HL-60 (cell line): ENCODE data around the gene HSBP1.

DNA sequence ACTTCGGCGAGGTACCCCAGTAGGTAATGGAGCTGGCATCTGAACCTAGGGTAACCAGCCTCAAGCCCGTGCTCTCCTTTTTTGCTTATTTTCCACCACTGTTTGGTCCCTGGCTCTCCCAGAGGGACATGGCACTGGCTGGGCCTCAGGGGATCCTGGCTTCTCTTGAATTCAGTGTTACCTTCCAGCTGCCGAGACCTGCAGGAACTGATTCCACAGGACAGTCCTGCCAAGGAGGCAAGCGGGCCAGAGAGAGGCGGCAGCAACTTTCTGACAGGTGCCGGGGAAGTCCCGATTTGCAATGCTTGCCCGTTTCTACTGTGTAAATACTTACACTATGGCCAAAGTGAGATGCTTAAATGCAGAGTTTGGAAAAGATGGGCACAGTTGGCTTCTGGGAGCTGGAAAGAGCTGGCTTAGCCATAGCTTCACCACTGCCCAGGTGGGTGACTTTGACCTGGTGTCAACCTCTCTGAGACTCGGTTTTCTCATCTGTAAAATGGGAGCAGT is 124.8 kb downstream of the CMIP start:
- RRBS = no CpG with 5 or more reads among the region's 10 CpGs

DNA sequence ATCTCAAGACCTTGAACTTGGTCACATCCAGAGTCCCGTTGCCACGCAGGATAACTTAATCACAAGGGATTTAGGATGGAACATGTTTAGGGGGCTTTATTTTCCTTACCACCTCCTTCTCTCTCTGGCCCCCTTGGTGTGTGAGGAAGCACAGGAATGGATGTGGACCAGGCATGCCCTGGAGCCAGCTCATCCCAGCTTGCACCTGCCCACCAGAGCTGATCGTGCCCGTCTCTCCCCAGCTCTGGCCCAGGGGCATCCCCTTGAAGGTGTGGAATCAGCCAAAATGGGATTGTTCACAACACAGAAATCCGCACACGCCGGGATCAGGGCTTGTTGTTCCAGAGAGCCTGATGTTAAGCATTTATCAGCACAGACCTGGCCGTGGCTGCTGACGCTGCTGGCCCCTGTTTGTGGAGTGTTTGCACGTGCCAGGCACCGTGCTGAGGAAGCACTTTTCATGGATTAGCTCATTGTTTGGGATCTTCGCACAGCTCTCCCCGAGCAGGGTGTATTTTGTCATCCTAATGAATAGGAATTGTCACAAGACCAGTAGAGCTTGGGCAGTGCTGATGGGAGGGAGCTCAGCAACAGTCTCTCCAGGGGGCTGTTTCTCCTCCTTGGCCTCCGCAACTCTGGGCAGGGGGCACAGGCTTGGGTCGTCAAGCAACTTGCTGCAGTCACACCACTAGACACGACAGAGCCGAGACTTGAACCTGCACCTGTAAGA is 160.5 kb upstream of the PLCG2 start:
- RRBS = no CpG with 5 or more reads among the region's 17 CpGs

GRCh38 chr16:81634602-81635181 is 144.4 kb upstream of the PLCG2 start:
- RRBS = no CpG with 5 or more reads among the region's 9 CpGs

DNA sequence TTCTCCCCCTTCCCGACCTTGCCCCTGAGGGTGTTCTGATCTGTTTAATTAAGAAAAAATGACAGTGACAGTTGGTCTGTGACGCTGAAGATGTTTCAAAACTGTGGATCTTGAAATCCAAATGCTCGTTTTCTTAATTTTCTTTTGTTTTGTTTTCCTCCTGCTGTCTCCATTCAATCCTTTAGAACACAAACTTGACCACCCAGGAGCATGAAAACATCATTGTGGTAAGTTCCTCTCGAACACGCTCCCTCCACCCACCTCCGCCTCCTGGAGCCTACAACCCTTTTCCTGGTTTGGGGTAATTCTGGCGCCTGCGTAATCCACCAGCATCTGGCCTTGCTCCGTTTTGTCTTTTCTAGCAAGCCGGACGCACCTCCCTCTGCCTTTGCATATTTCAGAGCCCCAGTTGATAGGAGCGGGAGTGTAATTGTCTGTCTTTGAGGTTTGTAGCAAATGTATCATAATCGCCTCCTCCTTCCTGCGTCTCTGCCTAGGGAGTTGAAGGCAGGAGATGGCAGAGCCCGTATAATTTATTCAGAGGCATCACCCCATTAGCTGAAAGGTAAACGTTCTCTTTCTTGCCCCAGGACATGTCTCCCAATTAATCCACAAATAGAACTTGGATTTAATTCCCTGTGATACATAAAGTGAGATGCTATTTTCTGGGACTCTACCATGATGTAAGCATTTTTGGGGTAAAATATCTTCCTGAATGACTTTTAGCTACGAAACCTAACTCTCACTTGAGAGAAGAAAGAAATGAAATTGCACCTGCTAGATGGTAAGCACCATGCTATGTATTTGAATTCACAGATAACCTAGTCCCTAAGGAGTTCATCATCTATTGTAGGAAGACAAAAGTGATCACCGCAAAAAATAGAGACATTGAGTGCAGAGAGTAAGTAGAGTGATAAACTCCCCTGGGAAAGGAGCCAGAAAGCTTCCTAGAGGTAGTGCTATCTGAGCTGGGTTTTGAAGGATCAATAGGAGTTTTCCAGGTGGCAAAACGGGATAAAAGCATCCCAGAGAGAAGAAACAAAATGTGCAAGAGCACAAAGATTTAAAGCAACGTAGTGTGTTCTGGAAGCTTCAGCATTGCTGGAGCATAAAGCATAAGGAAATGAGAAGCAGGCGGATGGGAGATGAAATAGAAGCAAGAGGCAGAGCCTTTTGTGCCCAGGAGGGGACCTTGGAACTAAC is 121.1 kb upstream of the PLCG2 start:
- RRBS = no CpG with 5 or more reads among the region's 21 CpGs

DNA sequence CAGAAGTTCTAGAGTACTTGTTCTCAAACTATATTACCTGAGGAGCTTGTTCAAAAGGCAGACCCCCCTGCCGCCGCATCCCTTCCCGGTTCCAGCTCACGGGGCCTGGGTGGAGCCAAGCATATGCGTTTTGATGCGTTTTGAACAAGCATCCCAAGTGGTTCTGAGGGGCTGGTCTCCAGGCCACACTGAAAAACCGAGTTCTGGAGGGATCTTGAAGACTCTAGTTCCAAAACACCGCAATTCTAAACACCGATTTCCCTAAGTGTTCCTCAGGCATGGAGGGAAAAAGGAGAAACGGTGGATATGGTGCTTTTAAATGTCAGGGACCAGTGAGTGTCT is 84.5 kb upstream of the PLCG2 start:
- RRBS = no CpG with 5 or more reads among the region's 10 CpGs

- RRBS = no CpG with 5 or more reads among the region's 19 CpGs
Observed at GRCh38 chr16:81710290-81710940, 68.7 kb upstream of the PLCG2 start.

GRCh38 chr16:81783918-81784563 is 5.0 kb downstream of the PLCG2 start:
- RRBS = no CpG with 5 or more reads among the region's 5 CpGs

GRCh38 chr16:81821356-81822348 is 42.6 kb downstream of the PLCG2 start:
- RRBS = no CpG with 5 or more reads among the region's 12 CpGs

GRCh38 chr16:81850444-81850986 is 71.4 kb downstream of the PLCG2 start:
- RRBS = no CpG with 5 or more reads among the region's 9 CpGs

DNA sequence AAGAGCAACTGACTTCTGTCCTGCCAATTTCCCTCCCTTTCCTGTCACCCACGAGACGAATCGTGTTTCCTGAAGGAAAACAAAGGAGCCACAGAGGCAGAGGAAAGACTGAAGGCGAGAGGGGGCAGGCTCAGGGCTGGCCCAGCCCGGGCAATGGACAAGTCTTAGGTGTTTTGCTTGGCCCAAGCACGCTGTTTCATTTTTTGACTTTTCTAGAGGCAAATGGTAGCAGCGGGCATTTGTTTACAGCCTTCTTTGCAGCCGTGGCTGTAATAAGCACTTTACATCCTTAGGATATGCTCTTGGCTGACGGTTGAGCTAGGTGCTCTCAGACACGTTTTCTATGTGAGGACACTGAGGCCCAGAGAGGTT is 83.0 kb downstream of the PLCG2 start:
- RRBS = no CpG with 5 or more reads among the region's 10 CpGs

DNA sequence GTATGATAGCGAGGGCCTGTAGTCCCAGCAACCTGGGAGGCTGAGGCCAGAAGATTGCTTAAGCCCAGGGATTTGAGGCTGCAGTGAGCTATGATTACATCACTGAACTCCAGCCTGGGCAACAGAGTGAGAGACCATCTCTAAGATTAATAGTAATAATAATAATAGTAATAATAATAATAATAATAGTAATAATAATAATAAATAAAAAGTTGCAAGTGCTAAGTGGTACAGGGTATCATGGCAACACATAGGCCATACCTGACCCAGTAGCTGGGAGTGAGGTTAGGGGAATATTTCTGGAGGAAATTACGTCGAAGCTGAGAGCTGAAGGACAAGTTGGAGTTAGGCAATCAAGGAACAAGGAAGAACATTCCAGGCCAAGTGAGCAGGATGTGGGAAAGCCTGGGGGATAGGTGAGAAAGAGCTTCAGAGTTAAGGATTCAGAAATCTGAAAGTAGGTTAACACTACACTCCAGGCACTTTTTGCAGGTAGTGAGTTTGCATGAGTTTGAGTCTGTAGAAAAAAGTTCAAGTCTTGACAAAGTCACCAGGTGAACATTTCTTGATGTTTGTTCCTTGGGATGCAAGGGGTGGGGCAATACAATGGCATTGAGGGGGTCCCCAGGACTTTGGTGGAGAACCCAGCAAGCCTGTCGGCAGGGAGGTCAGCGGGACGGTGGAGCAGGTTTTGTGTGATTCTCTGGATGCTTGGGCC is 27.5 kb upstream of the MPHOSPH6 start:
- RRBS = no CpG with 5 or more reads among the region's 6 CpGs

- RRBS = 20% methylated on average over 9 of the region's 33 CpGs
Observed at GRCh38 chr16:82627830-82628711, 1.3 kb downstream of the CDH13 start.

DNA sequence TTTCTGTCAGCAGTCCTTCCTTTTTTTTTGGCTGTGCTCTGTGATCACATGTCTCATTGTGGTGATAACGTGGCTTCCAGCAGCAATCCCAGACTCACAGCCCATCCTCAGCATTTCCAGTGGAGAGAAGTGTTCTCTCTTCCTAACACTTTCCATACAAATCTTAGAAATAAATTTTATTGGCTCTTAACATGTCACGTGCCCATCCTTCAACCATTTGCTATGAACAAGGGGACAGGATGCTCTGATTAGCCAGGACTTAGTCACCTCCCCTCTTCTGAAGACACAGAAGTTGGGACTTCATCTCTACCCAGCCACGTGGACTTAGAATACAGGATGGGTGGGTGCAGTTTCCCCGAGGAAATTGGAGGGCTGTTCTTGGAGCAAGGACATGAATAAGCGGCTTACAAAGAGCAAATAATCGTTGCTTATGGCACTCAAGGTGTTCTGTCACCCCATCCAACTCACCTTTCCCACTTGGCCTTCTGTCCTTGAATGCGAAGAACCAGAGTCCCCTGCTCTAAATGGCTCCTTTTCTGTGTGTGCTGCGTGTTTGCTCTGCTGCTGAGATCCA is 74.9 kb downstream of the CDH13 start:
- RRBS = no CpG with 5 or more reads among the region's 8 CpGs

DNA sequence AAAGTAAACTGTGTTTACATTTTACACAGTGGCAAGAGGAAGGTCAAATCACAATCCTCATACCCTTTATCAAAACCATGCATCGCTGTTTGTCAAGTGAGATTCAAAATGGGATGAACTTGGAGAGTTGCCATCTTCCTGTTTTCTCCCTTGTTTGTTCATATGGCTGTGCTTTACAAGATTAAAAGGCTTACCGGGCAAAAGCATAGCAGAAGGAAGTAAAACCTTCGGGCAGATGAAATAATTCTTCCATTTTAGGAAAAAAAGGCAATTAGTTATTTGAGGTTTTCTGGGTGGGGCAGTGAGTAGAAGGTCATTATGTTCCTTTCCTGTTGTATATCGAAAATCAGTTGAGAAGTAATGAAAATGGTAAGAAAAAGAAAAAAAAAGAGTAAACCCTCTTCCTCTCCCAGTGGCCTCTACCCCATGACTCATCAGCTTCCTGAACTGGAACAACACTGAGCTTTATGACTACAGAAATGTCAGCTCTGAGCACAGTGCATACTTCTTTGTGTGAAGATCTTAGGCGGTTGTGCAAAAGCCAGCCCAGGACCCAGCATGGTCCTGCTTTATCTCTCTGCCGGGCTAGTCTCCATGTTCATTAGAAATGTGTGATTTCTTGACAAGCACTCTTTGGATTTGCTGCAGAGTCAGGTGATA is 369.2 kb downstream of the CDH13 start:
- RRBS = no CpG with 5 or more reads among the region's 6 CpGs

GRCh38 chr16:83473317-83473516 is 334.6 kb upstream of the HSBP1 start:
- RRBS = no CpG with 5 or more reads among the region's 2 CpGs

- RRBS = no CpG with 5 or more reads among the region's 13 CpGs
Observed at GRCh38 chr16:83717585-83718306, 90.0 kb upstream of the HSBP1 start.

DNA sequence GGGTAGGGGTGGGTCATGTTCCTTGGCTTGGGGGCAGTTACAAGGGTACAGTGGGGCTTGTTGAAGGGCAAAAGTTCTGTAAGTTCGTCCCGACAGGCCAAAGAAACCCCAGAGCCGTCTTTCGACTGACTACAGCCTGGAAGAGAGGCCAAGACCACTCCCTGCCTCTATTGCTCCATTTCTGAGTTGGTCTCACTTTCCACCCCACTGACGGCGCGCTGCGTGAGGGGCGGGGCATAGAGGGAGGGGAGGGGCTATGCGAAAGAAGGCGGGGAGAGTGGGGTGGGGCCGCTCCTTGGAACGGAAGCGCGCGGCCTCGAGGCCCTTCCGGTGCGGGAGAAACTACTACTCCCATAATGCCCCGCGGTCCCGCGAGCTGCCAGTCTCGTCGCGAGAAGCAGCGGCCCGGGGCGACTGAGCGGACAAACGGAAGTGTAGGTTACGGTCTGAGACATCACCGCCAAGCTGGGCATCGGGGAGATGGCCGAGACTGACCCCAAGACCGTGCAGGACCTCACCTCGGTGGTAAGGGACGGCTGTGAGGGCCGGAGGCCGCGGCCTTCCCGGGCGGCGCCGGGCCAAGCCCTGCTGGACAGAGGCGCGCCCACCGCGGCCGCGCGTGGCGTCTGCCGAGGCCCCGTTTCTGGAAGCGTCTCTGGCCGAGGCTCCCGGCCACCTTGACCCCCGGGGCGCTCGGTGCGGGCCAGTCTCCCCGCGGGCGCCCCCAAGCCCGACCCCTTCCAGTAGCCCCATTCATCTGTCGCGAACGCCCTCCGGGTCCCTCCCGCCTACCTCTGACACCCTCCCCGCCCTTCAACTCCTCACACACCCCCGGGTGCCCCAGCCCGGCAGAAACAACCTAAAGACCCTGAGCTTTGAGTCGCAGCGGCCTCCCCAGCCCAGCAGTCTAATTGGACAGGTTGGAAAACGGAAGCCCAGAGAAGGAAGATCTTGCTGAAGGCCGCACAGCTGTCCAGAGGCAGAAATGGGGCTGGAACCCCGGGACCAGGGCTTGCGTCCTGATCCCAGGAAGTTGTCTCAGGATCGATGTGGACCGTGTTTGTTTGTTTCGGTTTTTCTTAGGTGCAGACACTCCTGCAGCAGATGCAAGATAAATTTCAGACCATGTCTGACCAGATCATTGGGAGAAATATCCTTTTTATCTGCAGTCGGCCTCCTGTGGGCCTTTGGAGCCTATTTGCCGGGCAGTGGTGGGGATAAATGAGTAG is at the start of gene HSBP1:
TSS of gene HSBP1 (plus strand) at position 382 of the 1,229 bp plus-strand sequence.
- RRBS = 2% methylated on average over 31 of the region's 85 CpGs

GRCh38 chr16:83939094-83939819 is 13.8 kb upstream of the OSGIN1 start:
- RRBS = no CpG with 5 or more reads among the region's 19 CpGs

DNA sequence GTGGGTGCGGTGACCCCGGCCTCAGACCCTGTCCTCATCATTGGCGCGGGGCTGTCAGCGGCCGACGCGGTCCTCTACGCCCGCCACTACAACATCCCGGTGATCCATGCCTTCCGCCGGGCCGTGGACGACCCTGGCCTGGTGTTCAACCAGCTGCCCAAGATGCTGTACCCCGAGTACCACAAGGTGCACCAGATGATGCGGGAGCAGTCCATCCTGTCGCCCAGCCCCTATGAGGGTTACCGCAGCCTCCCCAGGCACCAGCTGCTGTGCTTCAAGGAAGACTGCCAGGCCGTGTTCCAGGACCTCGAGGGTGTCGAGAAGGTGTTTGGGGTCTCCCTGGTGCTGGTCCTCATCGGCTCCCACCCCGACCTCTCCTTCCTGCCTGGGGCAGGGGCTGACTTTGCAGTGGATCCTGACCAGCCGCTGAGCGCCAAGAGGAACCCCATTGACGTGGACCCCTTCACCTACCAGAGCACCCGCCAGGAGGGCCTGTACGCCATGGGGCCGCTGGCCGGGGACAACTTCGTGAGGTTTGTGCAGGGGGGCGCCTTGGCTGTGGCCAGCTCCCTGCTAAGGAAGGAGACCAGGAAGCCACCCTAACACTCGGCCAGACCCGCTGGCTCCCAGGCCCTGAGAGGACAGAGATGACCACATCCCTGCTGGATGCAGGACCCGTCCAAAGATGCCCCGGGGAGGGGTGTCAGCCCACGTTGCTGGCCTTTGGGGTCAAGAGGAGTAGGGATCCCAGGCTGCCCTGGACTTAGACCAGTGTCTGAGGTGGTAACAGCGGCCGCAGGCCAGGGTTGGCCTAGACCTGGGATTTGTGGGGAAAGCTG is 2.4 kb upstream of the NECAB2 start:
- RRBS = 73% methylated on average over 4 of the region's 40 CpGs

- RRBS = no CpG with 5 or more reads among the region's 16 CpGs
Observed at GRCh38 chr16:84086283-84086989, 30.3 kb downstream of the MBTPS1 start.